Renal cortical epithelial cell (primary cell): ENCODE measurements around a stretch of chr1.

DNA sequence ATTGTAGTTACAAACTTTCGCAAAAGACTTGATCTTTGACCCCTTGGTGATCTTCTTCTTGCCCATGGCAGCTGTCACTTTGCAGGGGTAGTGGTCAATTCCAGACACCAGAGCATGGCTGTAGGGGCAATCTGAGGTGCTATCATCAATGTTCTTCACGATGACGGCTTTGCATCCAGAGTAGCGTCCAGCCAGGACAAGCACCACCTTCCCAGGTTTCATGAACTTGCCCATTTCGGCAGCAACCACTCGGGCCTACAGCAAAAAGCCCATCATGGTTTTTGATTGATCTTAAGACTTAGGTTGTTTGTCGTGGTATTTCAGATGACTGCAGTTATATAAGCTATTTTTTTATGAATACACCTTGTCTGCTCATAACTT lies 68.0 kb downstream of the EPB41 start:
- RRBS: no CpG with 5 or more reads among the region's 7 CpGs

DNA sequence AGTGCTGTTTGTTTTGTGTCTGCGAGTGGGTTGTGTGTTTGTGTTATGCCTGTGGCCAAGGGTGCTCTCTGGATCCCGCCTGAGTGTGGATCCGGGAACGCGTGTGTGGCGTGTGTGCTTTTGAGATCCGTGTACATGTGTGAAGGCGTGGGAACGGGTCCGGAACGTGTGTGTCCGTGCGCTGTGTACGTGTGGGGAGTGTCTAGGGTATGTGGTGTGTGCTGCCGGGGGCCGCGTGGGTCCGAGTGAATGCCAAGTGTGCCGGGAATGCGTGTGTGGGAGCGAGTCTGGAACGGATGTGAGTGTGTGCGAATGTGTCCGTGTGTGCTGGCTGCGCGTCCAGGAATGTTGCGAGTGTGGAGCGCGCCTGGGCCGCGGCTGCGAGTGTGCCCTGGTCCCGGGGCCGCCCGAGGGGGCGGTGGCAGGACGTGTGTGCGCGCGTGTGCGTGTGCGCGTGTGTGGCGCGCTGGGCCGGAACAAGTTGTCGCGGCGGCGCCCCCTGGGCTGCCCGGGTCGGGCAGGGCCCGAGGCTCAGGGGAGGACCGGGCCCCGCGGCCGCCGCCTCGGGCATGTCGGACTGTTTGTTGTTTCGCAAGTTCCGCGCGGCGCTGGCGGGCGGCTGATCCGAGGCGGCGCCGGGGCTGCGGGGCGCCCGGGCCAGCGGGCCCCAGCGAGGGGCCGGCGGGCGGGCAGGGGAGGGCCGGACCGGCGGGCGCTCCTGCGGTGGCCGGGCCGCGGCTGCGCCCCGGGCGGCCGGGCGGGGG lies 983 bp downstream of the PTPRU start:
- RRBS: 1% methylated on average over 47 of the region's 92 CpGs

DNA sequence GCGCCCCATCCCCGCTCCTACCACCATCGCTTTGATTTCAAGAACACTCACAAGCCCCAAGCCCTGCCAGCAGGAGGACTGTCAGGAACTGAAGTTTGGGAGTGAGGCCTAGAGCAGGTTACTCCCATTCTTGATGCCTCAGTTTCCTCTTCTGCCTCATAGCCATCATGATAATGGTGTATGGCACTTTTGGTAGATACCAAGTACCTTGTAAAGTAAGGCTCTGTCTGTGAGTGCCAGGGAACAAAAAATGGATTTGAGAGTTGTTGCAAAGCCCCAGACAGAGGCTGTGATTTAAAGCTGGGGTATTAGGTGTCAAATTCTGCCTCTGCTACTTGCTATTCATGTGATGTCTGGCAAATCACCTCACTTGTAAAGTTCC lies 2.4 kb downstream of the PTPRU start:
- RRBS: no CpG with 5 or more reads among the region's 3 CpGs

- RRBS: no CpG with 5 or more reads among the region's 7 CpGs
Measured at GRCh38 chr1:29271509-29272096, 35.3 kb downstream of the PTPRU start.

GRCh38 chr1:29999846-30000246 lies 723.5 kb downstream of the MATN1 start:
- RRBS: no CpG with 5 or more reads among the region's 1 CpG

DNA sequence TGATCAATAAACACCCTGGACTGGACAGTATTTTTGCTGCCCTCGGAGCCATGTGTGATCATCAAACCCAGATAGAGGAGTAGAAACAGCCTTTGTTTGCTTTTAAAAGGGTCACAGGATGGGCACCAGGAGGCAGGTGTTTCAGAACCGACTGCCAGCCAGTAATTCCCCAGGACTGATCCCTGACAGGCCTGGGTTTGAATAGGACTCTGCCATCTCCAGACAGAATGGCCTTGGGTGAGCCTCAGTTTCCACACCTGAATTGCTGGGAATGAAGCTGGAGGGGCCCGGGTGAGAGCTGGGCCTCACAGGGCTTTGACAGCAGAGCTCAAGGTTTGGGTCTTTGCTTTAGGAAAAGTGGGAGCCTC lies 532.6 kb downstream of the MATN1 start:
- RRBS: no CpG with 5 or more reads among the region's 3 CpGs

DNA sequence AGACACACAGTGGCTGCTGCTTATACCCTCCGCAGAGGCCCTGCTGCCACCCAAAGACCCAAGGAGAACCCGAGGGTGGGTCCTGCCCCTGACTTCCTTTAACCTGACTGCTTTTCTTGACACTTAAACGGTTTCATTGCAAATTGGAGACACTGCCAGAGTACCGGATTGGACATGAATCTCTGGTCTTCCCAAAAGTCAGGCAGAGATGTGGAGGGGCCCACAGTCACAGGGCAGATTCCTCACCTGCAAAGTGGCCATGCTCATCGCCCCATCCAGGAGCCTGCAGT lies 5.6 kb upstream of the MATN1 start:
- RRBS: no CpG with 5 or more reads among the region's 5 CpGs

- RRBS: no CpG with 5 or more reads among the region's 9 CpGs
Measured at GRCh38 chr1:30741409-30741966, 16.1 kb downstream of the LAPTM5 start.

GRCh38 chr1:30758288-30758650 lies 695 bp upstream of the LAPTM5 start:
- RRBS: no CpG with 5 or more reads among the region's 7 CpGs

DNA sequence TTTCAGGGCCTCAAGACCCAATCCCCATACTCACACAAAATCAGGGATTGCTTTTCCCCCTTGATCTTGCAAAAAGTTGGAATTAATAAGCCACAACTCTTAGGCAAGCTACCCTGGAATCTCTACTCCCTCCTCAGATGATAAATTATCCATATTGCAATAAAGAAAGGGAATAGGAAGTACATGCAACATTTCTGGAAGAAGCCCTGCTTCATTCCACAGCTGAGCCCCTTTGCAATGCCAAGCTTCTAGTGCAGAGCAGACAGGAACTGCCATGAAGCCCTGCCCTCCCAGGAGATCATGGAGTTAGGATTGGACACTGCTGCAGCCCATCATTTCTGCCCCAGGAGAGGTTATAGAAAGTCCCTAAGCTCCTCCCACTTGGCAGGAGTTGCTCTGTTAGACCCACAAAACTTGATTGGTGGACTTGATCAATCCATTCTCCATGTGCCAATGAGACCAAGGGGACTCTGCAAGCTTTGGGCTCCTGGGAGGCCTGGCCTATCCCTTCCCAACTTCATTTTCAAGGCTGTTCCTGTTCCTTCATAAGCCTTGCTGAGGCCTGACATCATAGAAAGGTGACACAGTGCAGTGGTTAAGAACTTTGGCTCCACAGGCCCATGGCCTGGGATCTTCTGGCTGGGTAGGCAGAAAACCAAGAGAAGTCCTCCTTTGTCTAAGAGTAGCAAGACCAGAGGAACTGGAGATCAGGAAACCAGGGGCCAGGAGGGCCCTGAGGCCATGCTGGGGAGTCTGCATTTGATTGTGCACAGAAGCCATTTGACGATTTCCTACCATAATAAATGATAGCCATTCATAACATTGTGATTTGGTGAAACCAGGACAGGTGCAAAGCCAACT lies 1.3 kb upstream of the LAPTM5 start:
- RRBS: no CpG with 5 or more reads among the region's 1 CpG

DNA sequence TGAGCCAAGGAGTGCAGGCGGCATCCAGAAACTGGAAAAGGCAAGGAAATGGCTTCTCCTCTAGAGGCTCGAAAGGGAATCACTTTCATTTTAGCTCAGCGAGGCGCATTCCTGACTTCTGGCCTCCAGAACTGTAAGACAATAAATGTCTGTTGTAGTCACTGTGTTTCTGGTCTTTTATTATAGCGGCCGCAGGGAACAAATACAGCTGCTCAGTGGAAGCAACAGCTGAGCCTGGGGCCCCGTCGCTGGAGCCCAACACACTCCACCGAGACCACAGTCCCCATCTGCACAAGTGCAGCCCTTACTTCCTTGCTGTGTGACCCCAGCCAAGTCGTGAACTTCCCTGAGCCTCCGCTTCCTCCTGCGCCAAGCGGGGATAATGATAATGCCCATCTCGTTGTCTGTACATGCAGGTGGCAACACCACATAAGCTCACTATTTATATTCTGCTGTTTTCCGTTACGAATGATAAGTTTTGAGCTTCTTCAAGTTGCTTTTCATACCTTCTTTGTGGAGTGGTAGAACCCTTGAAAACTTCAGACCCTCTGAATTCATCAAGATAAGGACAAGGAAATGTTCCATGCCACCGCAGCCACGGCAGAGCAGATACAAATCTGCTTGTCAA lies 3.1 kb upstream of the LAPTM5 start:
- RRBS: no CpG with 5 or more reads among the region's 18 CpGs

DNA sequence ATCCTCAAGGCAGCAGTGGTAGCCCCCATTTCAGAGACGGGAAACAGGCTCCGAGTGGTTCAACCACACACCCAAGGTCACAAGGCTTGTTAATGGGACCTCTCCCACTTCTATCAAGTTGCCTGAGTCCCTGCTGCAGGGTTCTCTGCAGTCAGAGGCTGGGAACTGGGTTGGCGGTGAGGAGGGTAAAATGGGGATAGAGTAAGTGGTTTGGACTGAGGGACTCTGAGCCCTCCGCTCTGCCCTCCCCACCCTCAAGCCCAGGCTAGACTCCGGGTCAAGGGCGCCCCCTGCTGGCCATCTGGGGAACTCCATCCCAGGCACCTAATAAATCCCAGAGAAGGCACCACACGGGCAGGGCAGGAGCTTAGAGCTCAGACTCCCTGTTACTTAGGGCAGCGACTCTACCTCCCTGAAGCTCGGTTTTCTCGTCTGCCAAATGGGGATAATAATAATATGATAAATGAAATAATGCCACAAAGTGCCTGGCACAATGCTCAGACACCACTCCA lies 22.0 kb upstream of the LAPTM5 start:
- RRBS: no CpG with 5 or more reads among the region's 10 CpGs

GRCh38 chr1:30895229-30896125 lies 13.1 kb downstream of the SDC3 start:
- RRBS: no CpG with 5 or more reads among the region's 13 CpGs

DNA sequence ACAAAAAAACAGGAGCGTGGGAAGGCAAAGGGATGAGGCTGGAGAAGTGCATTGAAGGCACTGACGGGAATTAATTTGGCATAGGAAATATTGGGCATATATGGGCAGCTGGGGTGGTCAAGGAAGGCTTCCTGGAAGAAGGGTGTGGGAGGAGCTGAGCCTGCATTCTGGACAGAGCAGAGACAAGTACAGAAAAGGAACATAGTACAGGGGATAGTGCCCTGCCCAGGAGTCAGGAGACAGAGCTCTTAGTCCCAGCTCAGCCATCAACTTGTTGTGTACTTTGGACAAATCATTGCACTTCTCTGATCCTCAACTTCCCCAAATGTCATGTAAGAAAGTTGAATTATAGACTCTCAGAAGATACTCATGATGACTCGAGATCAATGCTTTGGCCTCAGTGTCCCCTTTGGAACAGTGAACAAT lies 11.6 kb downstream of the SDC3 start:
- RRBS: no CpG with 5 or more reads among the region's 3 CpGs

DNA sequence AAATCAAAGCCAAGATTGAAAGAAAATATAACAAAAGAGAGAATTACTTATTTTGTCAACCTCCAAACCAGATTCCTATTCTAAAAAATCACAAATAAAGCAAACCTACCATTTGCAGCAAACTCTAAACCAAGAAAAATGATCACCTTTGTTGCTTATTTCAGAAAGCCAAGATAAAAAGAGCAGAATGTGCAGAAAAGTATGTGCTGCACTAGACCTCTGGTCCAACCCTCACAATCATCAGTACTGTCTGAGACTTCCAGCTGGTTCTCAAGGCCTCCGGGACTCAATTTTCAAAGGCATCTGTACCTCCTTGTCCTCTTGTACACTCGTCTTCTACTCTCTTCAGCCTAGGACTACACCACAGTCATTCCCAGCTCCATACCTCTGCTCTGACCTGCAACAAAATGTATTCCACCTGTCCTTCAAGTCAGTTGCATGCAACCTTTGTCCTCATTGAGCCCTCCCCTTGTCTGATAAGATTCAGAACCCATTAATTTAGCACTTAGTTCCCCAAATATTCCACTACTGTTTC lies 77.1 kb downstream of the PUM1 start:
- RRBS: no CpG with 5 or more reads among the region's 2 CpGs

- RRBS: no CpG with 5 or more reads among the region's 6 CpGs
Measured at GRCh38 chr1:31026049-31026678, 39.4 kb downstream of the PUM1 start.

GRCh38 chr1:31238631-31239636 lies 753 bp downstream of the NKAIN1 start:
- RRBS: under 1% methylated on average over 20 of the region's 65 CpGs

GRCh38 chr1:31327302-31327755 lies 30.5 kb downstream of the ZCCHC17 start:
- RRBS: no CpG with 5 or more reads among the region's 3 CpGs

- RRBS: no CpG with 5 or more reads among the region's 31 CpGs
Measured at GRCh38 chr1:31373474-31374284, 803 bp upstream of the FABP3 start.